Measurements from ENCODE around the genes THAP2 and SYT1.

- PRO-cap = no peak
Measured at GRCh38 chr12:71658565-71659796, 4.7 kb downstream of the ZFC3H1 start.

GRCh38 chr12:71663917-71664764, at the start of gene THAP2:
Gene THAP2 (plus strand): TSS chr12:71664301.
- PRO-cap = bidirectional peak, plus-strand start at chr12:71664045, minus-strand start at chr12:71663833

DNA sequence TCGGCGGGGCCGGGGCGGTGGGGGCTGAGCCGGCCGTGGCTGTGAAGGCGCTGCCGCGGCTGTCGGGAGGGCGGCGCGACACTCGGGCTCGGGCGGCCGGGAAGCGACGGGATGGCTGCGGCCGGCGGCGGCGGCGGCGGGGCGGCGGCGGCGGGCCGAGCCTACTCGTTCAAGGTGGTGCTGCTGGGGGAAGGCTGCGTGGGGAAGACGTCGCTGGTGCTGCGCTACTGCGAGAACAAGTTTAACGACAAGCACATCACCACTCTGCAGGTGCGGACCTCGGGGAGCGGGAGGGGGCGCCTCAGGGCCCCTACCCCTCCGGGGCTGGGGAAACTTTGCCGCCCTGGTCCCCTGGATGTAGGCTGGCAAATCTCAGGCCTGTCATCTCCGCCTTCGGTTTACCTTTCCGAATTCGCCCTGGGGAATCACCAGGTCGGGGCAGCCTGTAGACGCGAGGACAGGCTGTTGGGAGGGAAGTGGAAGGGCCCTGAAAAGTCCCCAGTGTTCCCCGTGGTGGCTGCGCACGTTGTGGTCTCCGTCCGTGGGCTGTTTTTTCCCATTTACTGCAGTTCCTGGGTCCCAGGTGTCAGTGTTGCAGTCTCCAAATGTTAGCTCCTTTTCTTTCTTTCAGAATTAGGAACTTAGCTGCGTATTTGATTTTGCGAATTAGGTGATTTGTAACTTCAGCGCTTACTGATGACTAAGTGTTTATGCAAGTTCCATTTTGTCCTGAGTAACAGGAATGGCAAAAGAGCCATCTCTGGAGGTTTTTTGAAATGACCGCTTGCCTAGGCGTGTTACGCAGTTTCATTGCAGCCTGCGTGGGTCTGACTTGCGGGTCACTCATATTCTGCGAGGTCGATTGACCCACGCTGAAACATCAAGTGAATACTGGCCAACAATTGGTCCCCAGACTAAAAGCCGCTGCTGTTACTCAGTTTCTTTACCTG, 631 bp downstream of the RAB21 start:
- PRO-cap = unidirectional peak, minus-strand start at position 643 of the sequence

GRCh38 chr12:73341560-73341812, 1069.3 kb downstream of the TRHDE start:
- PRO-cap = no peak

DNA sequence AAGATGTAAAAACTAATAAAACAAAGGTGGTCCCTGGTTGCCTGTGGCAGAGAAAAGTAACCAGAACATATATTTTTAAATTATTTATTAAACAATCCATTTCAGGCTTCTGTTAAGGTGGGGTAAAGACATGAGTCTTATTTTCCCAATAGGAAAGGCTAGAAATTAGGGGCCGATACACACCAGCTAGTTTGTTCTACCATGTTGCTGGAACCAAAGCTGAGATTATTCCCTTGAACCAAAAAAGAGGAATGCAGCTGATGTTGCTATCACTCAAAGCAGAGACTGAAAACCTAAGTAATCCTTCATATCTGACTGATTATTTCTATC, 812.6 kb upstream of the ATXN7L3B start:
- PRO-cap = no peak

DNA sequence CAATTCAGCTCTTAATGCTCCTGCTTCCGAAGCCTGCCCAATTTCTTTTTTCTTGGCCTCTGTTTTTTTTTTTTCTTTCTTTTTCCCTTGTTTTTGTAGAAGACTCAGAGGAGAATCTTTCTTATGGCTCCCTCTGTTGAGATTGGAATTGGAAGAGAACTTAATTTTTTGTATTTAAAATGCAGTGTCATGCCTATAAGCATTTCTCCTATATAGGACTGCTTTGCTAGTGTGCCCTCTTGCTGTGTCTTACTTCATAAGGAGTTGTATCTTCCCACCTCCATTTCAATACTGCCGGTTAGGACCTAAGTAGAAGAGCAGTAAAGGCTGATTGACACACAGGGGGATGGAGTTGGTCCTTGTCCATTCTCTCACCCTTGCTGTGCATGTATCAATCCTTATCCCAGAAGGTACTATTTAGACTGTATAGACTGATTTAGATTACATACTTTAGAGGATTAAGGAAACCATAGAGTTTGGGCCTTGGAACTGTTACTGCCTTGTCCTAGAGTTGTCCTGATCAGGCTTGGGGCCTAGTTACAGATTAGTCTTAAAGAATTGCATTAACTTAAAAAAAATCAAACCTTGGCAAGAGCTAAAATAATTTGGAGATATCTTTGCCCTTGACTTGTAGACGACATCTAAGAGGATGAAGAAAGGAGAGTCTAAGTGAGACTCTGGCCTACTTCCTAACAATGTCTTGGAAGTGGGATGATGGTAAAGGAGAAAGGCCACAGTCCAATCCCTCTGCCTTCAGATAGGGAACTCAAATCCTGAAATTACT, 2.6 kb downstream of the ATXN7L3B start:
- PRO-cap = no peak

- PRO-cap = bidirectional peak, plus-strand start at chr12:75472439, minus-strand start at chr12:75472353
Measured at GRCh38 chr12:75472180-75472532, 8.4 kb upstream of the GLIPR1 start.

- PRO-cap = no peak
Measured at GRCh38 chr12:75658823-75659236, 147.4 kb upstream of the KRR1 start.

DNA sequence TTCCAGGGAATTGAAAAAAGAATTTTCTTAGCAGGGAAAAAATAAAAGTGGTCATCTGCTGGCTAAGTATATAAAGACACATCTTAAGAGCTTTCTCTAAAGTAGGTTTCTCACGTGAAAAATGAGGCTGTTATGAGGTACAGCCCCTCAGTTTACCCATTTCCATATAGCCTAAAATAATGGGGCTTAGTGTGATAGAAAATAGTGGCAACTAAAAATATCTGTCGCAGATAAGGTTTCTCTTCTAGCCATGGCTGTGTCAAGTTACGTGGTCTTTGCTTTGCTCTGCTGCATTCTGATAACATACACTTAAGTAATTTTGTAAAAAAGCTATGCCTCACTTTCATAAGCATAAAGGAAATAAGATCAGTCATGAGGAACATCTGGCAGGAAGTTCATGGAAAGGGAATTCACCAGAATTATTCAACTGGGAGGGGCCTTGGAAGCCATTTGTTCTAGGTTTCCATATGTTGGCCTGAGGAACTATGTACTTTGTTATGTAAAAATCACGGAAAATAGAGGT, 195.4 kb upstream of the KRR1 start:
- PRO-cap = no peak

DNA sequence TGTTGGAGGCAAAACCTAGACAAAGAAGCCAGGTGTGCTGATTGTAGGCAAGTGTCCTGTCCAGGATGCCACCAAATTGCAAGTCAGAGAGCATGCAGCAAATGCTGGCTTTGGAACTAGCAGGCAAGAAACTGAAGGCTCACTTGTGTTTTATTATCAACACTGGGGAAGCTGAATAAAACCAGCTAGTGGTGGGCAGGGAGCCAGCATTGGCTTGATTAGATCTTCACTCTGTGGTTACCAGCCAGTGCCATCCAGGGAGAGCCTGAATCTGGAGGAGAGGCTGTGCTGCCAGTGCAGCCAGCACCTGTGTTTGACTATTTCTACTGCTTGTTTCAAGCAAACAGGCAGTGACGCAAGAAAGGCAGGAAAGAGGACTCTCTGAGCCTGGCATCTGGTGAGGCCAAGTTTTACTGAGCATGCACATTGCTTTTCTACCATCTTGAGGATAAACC, 273.1 kb upstream of the KRR1 start:
- PRO-cap = no peak

DNA sequence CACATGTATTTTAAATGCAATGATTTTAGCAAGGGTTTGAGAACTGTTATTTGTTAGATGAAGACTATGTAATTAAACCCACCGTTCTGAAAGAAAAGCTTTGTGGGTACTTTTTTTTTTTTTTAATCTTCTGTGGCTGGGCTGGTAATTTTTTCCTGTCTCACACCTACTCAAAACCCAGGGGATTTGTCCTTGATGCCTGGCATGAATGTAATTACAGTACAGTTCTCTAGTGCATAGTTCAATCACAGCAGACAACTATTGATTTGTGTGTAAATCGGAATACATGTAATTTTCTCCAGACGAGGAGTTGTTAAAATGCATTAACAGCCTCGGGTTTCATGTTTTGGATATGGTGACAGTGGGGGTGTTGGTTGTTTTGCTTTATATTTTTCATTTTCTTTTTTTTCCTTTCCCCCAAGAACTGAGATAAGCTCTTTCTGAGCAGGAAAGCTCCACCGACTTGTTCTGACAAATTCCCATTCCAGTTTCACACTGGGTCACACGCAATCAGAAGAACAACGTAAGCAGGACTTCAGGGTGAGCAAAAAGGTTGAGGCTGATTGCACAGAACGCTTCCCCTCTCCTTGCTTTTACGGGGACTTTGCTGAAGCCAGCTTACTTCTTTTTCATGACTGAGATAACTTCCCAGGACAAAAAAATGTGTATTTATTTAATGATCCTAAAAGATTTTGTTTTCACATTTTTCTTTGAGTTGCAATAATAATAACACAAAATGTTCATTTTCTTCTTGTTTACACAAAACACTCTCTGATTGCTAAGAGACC, 206.3 kb downstream of the NAP1L1 start:
- PRO-cap = no peak

- PRO-cap = no peak
Measured at GRCh38 chr12:76025795-76026178, 58.7 kb downstream of the NAP1L1 start.

- PRO-cap = no peak
Measured at GRCh38 chr12:76082932-76083311, 1.6 kb downstream of the NAP1L1 start.

- PRO-cap = no peak
Measured at GRCh38 chr12:76346907-76347445, 1.2 kb downstream of the BBS10 start.

DNA sequence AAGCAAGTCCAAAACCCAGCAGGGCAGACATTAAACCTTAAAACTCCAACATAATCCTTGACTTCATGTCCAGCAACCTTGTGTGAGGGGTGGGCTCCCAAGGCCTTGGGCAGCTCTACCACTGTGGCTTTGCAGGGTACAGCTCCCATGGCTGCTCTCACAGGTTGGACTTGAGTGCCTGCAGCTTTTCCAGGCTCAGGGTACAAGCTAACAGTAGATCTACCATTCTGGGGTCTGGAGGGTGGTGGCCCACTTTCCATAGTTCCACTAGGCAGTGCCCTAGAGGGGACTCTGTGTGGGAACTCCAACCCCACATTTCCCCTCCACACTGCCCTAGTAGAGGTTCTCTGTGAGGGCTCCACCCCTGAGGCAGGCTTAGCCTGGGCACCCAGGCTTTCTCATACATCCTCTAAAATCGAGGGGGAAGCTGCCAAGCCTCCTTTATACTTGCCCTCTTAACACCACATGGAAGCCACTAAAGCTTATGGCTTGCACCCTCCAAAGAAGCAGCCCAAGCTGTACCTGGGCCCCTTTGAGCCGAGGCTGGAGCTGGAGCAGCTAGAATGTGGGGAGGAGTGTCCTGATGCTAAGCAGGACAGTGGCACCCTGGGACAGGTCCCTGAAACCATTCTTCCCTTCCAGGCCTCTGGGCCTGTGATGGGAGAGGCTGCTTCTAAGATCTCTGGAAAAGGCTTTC, 41.2 kb downstream of the OSBPL8 start:
- PRO-cap = no peak

GRCh38 chr12:76519682-76520262, 39.8 kb downstream of the OSBPL8 start:
- PRO-cap = bidirectional peak, plus-strand start at chr12:76519740, minus-strand start at chr12:76519564

DNA sequence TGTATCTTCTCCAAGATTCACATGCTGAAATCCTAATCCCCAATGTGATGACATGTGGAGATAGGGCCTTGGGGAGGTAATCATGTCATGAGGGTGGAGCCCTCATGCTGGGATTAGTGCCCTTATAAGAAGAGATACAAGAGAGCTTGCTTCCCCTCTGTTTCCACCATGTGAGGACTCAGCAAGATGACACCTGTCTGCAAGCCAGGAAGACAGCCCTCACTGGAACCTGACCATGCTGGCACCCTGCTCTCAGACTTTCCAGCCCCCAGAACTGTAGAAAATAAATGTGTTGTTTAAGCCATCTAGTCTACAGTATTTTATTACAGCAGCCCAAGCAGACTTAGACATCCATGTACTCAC, 36.1 kb downstream of the OSBPL8 start:
- PRO-cap = no peak

DNA sequence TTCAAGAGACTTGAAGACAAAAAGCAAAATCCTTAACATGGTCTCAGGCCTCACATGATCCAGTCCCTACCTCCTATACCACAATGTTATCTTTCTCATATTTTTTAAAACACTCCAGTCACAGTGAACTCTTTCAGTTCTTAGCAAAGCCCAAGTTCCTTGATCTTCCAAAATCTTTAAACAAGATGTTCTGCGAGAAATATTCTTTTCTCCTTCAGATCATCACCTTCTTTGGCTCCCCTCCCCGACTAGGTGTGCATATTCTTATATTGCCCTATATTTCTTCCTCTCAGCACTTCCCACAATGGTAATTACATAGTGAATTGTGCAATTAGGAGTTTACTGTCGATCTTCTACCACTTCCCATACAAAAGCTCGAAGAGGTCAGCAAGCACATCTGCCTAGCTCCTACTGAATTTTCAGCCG, 16.8 kb downstream of the OSBPL8 start:
- PRO-cap = no peak

DNA sequence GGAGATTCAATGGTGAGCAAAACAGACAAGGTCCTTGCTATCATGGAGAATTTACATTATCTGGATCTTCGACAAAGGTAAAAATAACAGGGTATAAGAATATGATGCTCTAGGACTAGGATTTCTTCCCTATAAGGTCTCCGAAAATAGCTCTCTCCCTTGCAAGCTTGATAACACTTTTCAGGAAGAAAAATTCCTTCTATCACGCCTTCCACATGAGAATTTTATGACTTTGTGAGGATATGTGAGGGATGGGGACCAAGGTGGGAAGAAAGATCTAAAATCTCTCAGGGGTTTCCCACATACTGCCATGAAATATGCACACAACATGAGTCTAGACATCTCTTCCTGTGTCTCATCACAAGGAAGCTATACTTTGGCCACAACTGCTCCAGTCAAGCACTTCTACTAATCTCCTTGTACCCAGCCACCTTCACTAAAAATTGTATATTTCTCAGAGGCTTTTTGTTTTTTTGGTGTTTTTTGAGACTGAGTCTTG, 3.3 kb downstream of the OSBPL8 start:
- PRO-cap = no peak

GRCh38 chr12:78864528-78865497, at the start of gene SYT1:
Gene SYT1 (plus strand): TSS chr12:78864774.
- PRO-cap = bidirectional peak, plus-strand start at chr12:78864818, minus-strand start at chr12:78864592; unidirectional peak, minus-strand start at chr12:78865258